Skin of body (tissue), 2 donors: ENCODE measurements around a stretch of chr5.

- RAMPAGE, long total RNA = no peak
These were observed 7.4 kb downstream of the DUSP1 start for GRCh38 chr5:172763657-172763965.

DNA sequence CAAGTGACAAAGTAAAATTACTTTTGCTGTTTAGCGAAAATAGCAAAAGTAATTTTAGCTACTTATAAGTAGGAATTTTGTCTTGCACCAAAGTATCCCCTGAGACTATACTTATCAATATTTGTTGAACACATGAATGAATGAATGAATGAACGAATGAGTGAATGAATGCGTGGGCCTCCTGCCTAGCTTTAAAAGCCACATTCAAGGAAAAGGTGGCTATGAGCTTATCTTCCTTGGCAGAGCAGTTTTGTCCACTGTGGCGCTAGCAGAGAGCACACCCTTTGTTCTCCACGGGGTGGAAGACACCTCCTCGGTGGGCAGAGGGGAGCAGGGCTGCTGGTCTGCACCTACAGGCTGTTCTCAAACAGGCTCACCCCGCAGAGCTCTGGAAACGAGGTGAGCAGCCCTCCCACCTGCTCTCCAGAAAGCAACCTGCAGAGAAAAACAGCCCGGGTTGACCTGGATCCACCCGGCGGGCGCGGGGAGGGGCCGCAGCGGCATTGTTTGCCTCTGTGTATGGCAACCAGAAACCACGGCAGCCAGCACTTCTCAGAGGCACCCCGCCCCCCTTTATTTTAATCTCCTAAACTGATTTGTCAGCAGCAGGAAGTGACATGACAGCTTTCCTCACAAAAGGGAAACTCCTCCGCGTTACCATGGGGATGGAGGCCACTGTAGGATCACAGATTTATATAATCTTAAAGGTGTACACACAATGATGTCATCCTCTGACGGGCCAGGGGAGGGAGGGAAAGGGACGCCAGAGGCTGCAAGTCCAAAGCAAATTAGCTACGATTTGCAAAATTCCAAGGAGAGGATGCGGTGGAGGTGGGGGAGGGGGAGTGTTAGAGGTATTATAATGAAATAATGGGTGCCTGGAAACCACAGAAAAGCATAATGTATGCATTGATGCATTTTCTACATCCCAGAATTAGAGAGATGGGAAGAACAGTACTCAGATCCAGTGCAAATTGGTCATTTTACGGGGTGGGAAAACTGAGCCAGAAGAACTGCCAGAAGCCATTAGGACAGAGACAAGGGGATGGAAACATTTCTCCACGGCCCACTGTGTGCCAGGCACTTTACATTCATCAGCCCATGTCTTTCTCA is 5.8 kb downstream of the DUSP1 start:
- RAMPAGE, long total RNA = no peak

DNA sequence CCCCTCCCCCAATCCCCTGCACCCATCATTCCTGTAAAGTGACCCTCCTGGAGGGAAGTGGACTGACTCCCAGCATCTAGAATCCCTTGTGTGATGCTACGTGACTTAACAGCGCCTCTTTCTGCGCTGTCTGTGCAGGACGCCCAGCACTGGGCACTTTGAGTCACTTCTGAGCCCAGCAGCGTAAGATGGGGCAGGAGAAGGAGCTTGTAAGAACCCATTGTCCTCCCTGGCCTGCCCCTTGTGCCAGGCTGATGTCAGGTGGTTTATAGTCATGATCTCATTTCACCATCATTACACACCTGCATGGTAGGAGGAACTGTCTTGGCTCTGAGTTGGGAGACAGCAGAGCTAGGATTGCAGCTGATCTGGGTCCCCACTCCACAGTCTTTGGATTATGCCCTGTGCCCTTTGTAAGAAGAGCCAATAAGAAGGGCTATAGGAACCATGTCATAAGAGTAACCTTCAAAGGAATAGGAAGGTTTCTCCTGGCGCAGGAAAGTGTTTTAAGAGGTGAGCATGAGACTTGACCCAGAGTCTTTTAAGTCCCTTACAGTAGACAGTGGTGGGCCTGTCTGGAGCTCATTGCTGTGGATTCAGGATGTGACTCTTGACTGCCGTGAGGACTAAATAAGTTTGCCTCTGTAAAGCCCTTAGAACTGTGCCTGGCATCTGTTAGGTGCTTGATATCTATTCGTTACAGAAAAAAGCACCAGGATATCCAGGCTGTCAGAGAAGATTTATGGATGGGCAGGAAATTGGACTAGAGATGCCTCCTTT is 12.3 kb downstream of the ERGIC1 start:
- RAMPAGE, long total RNA = no peak

GRCh38 chr5:172902504-172902914 is 56.7 kb upstream of the RPL26L1 start:
- RAMPAGE, long total RNA = no peak

GRCh38 chr5:173055830-173056265 is 304 bp upstream of the CREBRF start:
- RAMPAGE, long total RNA = no peak

- RAMPAGE, long total RNA = no peak
These were observed 40.1 kb upstream of the BNIP1 start for GRCh38 chr5:173104092-173104676.

- RAMPAGE, long total RNA = no peak
These were observed 4.8 kb downstream of the NKX2-5 start for GRCh38 chr5:173230060-173230773.

- RAMPAGE, long total RNA = no peak
These were observed 34.0 kb upstream of the NKX2-5 start for GRCh38 chr5:173268743-173269709.

DNA sequence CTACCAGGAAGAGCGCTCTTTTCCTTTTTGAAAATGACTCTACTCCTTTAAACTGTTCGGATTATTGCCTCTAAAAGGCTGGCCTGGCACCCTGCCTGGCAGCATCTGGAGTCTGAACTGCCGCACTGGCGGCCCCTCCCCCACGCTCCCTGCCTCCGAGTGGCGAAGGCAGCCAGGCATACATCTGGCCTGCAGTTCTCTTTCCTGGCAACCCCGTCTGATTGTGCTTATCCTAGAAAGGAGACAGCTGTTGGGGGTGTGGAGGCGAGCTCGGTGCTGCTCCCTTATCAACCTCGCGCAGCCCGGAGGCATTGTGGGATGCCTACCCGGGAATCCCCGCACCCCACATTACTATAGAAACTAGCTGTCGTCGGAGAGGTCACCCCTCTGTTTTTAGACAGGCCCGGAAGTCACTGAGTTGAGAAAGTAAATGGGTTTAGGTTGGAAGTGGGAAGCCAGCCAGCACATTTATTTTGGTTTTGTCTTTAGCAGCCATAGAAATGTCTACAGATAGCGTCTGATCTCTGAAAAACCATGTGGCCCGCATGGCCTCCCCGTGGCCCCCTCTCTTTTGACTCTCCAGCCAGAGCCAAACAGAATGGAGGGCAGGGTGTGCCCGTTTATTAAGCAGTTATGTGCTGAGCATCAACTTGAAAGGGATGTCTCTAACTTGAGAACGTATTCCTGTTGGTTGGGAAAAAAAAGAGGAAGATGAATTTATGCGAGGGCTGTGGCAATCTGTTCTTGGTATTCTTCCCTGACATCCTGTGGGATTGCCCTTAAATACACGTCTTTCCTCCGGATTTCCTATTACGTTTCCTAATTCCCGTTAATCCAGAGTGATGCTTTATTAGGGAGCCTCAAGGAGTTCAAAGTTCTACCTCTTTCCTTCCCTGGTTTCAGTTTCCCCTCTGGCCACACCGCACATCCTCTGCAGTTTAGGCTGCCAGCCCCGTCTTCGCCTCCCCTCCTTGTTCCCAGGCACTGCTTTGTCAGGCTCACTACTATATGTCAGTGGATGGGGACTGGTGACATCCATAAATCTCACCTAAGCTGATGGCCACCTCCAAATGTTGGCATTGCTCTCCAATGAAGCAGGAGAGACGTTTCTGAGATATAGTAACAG is 3.9 kb downstream of the STC2 start:
- RAMPAGE, long total RNA = no peak

- RAMPAGE, long total RNA = no peak
These were observed 1.6 kb downstream of the STC2 start for GRCh38 chr5:173326123-173327473.

GRCh38 chr5:173327474-173327972 is 691 bp downstream of the STC2 start:
- RAMPAGE, long total RNA = no peak

DNA sequence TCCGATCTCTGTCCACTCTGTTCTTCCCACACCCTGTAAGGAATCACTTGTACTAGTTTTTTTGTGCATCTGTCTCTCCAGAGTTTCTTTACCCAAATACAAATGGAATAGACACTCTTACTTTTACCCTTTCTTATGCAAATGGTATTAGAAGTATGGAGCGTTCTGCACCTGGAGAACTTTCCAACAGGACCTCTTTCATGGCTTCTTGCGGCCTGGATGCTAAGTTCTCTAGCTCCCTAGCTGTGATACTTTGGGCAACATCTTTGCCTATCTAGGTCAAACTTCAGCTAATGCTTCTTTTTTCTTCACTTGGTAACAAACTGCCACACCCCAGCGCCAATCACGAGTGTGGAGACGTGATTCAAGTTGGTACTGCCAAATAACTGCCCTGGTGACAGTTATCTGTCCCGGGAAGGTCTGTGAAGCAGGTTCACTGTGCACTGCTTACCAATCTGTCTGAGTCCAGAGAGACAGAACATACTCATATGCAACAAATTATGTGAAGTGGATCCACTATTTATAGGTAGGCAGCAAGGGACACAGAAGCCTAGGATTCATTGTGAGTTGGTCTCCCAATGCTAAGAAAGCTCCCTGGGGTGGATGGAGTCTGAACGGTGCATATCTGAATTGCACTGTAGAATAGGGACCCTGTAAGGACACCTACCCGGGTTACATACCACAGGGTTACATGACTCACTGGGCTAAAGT is 95.2 kb upstream of the STC2 start:
- RAMPAGE, long total RNA = no peak

- RAMPAGE, long total RNA = no peak
These were observed 126.0 kb upstream of the STC2 start for GRCh38 chr5:173454183-173454719.

DNA sequence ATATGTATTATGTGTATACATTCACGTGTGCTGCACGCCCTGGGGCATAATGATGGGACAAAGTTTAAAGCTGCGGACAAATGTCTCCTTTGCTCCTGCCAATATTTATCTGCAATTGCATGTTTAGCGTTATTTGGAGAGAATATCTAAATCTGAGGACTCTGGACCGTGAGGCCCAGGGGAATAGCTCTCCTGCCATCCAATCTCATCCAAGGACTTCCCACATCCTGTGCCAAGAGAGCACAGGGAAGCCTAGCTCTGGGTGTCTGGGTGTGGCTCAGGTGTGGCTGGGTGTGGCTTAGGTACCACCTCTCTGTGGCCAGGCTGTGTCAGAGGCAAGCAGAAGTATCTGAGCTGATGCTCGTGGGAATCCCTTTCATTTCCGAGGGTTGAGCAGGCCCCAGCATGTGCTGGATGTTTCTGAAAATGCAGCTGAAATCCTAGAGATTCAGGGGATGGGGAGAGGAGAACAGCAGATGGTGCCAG is 7.0 kb upstream of the BOD1 start:
- RAMPAGE, long total RNA = no peak

DNA sequence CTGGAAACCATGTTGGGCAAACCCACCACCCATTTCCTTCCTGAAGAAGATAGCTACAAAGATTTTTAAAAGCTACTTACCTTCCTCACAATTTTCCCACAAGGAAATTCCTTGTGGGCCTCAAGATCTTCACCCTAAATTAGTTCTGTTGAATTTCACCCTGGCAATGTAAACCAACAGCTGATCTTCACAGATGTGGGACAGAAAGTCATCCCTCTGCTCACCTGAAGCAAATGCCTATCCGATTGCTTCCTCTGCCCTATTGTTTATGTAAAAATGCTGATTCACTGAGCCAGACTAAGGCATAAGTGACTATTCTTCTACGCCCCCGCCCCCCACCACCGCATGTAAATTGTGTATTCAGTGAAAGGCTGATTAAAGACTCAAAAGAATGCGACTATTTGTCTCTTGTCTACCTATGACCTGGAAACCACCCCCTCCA is 129.5 kb upstream of the BOD1 start:
- RAMPAGE, long total RNA = no peak

GRCh38 chr5:173757762-173758340 is 130.3 kb upstream of the CPEB4 start:
- RAMPAGE, long total RNA = no peak

- RAMPAGE, long total RNA = no peak
These were observed 120.9 kb upstream of the CPEB4 start for GRCh38 chr5:173767319-173767556.

- RAMPAGE, long total RNA = no peak
These were observed 85.5 kb upstream of the CPEB4 start for GRCh38 chr5:173802587-173803095.

DNA sequence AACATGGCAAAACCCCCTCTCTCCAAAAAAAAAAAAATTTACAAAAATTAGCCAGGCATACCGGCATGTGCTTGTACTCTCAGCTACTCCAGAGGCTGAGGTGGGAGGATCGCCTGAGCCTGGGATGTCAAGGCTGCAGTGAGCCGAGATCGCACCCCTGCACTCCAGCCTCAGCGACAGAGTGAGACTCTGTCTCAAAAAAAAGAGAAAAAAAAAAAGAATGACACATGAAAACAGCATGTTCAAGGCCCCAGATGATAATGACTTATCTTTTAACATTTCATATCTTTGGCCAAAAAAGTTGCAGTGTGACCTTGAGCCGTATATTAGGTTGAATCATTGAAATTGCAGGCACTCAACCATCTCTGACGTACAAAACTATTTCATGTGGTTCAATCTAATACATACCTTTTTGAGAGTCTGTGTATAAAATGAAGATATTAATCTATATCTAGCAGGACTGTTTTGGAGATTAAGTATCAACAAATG is 79.2 kb upstream of the CPEB4 start:
- RAMPAGE, long total RNA = no peak

- RAMPAGE, long total RNA = no peak
These were observed 20.1 kb upstream of the CPEB4 start for GRCh38 chr5:173867919-173868661.